HT1080 (cell line): ENCODE measurements around a stretch of chr5.

DNA sequence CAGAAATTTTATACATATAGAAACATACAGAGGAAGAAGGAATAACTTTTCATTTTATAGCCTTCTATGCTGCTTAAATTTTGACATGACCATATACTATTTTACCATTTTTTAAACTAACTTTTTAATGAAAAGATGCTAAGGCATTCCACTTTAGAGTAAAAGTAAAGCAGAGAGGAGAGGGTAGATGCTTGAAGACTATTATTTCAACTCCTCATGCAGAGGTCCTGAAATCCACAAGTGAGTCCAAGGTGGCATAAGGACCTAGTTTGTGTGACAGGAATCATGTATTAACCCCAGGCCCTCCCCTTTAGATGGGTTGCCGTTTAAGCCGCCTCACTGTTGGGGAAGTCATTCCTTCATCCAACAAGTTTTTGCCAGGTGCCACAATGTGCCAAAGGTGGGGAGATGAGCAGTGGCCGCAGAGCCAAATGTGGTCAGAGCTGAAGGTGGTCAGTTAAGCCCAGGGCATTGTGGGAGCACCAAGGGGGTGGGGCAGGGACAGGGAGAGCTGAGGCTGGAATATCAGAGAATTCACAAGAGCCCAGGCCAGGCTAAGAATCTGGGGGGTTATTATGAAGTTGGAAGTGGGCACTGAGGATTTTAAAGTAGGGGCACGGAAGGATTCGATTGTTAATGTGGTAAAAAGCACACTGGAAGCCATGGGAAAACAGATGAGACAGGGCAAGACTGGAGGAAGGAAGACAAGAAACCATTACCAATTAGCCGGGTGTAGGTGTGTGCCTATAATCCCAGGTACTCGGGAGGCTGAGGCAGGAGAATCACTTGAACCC lies 35.0 kb downstream of the ZNF608 start:
RAMPAGE:
- cytosol, long total RNA: no peak
- long total RNA: no peak
- nucleus, long total RNA: no peak

DNA sequence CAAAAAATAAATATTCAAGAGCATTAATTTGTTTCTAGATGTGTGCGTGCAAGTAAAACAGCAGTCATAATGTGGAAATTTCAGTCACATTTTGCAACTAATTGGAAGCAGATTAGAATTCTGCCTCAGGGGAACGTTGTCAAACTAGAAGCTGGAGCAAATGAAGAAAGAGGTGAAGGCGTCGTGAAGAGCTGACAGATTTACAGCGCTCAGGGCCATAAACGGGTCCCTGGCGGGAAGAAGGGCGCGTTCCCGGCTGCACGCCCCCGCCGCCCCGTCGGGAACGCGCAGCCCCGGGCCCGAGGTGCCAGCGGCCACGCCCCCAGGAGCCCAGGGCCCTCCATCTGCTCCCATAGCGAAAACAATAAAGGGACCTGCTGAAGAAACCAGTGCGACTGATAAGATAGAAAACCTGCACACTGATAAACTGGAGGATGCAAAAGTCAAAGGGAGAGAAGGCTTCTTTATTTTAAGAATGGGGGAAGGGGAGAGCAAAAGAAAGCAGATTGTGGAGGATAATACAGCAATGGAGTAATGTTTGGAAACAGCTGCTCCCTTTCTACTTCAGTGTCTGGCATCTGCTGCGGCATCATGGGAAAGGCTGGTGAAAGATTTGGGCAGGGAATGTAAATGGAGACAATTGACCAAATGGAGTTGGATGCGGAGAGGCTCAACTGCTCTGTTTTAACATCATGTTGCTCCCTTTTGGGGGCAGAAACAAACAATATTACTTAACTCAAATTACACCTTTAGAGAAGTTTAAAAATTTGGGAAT lies 11.1 kb downstream of the ZNF608 start:
RAMPAGE:
- cytosol, long total RNA: no peak
- long total RNA: no peak
- nucleus, long total RNA: no peak

DNA sequence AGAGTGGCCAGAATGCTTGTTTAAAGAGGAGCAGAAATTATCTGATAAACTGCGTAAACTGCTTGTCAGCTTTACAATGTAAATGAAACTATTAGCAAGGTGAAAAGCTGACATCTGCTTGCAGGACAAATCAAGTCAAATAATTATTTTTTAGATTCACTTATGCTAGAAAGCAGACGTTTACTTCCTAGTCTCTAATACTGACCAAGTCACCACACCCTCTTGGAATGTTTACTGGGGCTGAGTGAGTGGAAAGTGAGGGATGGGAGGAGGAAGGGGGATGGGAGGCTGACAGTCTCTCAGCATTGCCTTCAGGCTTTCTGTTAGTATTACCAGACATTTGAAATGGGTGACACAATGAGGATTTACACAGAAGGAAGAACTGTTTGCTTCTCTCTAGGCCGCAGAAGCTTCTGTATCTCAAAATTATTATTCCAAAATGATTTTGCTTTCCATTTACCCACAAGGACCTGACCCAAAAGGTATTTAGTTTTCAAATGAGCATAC lies 232.7 kb upstream of the ZNF608 start:
RAMPAGE:
- cytosol, long total RNA: no peak
- long total RNA: no peak
- nucleus, long total RNA: no peak

GRCh38 chr5:126355683-126356337 lies 67.4 kb upstream of the GRAMD2B start:
RAMPAGE:
- cytosol, long total RNA: no peak
- long total RNA: no peak
- nucleus, long total RNA: no peak

DNA sequence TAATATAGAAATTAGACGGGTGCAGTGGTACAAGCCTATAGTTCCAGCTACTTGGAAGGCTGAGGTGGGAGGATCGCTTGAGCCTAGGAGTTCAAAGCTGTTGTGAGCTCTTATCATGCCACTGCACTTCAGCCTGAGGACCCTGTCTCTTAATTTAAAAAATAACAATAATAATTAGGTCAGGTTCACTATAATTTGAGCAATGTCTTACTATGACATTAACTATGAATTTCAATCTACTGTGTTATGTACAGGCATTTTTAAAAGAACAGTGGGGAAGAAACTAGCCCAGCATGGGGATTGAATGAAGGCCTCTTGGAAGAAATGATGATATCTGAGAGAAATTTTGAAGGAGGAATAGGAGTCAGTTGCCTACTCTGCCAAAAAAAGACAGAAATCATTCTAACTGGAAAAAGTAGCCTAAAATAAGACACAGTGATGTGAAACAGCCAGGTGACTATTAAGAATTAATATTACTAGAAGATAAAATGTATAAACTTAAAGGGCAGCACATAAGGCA lies 13.3 kb downstream of the GRAMD2B start:
RAMPAGE:
- cytosol, long total RNA: no peak
- long total RNA: no peak
- nucleus, long total RNA: no peak

DNA sequence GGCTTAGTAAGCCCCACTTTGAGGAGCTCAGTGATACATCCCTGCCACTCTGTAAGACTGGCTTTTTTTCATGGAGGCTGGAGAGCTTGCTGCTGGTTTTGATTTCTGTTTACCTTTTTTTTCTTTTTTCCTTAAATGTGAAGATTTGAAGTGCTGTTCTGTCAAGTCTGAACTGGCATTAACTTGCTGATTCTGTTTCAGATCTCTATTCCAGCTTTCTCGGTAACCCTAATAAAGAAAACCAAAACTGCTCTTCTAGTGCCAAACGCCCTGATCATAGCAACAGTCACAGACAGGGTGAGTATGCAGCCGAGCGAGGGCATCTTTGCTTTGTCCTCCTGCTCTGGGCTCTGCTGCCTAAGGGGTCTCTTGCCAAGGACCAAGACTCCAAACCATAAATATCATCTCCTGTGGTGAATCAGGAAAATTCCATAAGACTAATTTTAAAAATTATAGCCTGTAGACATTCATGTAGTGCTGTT lies 54.3 kb downstream of the GRAMD2B start:
RAMPAGE:
- cytosol, long total RNA: no peak
- long total RNA: no peak
- nucleus, long total RNA: no peak

DNA sequence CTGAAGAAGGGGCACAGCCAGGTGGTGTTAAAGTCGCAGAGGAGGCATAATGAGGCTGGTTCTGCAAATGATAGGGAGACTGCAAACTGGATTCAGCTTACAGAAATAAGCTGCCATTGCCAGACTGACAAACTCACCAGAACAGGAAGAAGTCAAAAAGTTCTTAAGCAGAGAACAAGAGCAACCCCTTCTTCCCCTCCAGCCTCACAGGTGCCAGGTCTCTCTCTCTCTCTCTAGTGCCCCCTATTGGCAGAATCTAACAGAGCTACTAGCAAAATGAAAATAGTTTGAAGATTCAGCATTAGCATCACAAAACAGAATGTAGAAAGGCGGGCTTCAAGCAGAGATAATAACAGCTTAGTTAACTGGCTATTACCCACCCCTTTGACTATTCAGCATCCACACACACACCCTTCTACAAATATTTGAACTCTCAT lies 76.7 kb downstream of the GRAMD2B start:
RAMPAGE:
- cytosol, long total RNA: no peak
- long total RNA: no peak
- nucleus, long total RNA: no peak

GRCh38 chr5:126813910-126814336 lies 37.0 kb downstream of the LMNB1 start:
RAMPAGE:
- cytosol, long total RNA: no peak
- long total RNA: no peak
- nucleus, long total RNA: no peak

DNA sequence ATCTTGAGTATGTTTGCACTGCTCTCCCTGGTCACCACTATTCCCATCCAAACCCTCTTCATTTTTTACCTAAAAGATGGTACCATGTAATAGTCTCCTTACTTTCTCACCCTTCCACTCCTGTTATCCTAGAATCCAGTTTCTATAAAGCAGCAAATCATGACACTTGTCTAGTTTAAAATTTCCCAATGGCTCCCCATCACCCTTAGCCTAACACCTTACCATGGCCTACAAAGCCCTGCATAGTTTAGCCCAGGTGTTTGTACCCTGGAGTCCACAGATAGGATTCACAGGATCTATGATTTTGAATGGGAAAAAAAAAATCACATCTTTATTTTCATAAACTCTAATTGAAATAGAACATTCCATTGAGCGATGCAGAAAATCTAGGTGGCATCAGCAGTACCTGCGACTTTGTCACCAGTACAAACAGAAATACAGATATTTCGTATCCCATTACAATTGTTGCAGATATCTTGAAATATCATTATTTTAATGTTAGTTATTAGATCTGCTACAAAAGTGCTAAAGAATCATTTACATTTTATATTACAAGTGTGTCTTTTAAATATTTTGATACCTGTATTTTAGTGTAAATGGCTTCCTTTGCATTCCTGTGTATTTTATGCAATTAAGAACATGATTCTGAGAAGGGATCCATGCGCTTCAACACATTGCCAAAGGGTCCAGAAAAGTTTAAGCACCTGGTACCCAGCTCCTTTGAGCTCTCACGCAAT lies 110.2 kb downstream of the LMNB1 start:
RAMPAGE:
- cytosol, long total RNA: no peak
- long total RNA: no peak
- nucleus, long total RNA: no peak

DNA sequence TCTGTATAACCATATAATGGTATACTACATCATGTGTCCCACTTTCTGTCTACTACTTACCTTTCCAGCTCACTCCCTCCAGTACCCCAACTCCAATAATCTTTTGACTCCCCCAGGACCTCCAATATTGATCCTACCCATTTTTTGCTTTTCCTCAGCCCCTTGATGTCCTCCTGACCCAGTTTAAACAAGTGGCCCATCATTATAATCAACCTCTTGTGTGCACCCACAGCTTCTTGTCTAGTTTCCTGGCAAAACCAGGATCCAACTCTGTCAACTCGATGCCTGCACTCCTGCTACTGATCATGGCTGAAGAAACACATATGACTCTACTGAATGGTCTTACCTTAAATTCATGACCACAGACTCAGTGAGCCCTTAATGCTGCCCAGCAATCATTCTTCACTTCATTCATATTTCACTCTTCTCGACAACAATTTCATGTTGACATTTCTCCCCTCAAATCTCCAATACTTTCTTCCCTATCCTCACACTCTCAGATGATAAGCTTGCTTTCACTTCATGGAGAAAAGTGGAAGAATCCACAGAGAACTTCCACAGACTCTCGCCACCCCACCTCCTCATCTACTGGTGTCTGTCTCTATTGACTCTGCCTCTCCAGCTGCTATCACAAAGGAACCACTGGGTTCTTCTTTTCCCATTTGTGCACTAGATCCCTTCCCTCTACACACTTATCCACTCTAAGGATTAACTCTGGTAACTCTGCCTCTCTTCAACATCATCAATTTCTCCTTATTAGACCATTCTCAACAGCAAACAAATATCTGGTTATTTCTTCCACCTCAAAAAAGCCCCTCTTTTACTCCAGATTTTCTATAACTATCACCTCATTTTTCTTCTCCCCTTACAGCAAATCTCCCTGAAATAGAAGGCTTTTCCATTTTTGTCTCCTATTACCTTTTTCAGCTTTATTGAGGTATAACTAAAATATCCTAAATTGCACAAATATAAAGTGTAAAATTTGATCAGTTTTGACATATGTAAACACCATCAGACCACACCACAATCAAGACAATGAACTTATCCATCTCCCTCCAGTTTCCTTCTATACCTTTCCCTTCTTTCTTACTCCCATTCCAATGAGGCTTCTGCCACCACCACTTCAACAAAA lies 80.1 kb downstream of the MARCHF3 start:
RAMPAGE:
- cytosol, long total RNA: no peak
- long total RNA: no peak
- nucleus, long total RNA: no peak

DNA sequence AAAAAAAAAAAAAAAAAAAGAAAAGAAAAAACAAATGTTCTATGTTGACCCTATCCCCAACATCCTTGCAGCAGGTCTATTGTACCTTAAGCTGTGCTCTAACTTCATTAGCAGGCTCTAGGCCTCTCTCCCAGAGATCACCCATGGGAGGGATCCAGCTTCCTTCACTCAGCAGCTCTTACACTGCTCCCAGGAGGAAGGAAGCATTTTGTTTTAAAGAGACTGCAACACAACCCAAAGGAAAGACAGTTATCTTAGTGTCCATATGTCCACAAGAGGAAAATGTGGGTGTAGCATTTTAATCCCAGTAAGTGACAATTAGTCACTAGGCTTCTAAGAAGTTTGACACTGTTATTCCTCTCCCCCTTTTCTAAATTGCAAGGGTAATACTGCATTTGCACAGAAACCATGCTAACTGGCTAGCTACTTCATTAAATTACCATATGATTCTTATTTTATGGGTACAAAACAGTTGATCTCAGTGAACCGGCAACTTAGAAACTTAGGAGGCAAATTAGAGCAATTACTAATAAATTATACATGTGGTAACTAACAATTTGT lies 58.8 kb downstream of the MARCHF3 start:
RAMPAGE:
- cytosol, long total RNA: no peak
- long total RNA: no peak
- nucleus, long total RNA: no peak

DNA sequence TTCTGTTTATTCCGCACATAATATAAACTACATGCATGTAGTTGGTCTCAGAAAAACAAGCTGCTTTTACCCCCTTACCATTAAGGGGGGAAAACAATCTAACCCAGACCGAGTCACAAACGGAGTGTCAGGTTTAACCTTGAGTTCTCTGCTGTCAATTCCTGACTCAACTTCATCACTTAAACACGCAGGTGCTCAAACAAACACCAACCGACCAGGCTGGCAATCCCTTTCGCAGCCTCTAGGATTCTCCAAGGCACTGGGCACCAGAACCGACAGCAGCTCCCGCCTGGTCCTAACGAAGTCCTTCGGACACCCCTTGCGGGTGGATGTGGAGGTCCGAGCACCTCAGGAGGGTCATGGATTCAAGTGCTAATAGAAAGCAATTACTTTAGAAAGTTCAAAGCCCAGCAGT lies 931 bp downstream of the MARCHF3 start:
RAMPAGE:
- cytosol, long total RNA: no peak
- long total RNA: no peak
- nucleus, long total RNA: no peak

RAMPAGE:
- cytosol, long total RNA: no peak
- long total RNA: no peak
- nucleus, long total RNA: no peak
Measured at GRCh38 chr5:127040679-127041402, 10.5 kb upstream of the MARCHF3 start.

DNA sequence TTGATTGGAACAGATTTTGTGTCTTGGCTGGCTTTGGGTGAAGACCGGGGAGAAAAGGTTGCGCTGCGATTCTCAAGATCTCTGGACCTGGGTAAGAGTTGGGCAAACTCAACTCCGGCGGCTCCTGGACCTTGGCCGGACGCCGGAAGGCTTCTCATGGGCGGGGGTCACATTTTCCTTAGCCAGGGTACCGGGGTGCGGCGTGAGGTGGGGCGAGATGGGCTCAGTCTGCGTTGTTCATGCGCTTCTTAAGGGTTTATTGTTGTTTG lies 304 bp downstream of the MEGF10 start:
RAMPAGE:
- cytosol, long total RNA: no peak
- long total RNA: no peak
- nucleus, long total RNA: no peak

DNA sequence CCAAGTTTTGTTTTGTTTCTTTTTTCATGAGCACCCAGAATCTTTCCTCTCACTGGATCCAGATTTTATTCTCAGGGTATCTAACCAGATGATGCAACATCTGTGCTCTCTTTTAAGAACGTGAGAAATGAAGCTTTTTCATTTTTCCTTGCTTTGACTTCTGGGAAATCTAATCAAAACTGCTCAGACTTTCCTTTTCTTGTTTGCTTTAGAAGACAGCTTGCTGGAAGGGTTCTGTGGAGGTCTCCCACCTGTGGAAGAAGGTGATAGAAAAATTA lies 142.7 kb upstream of the SLC12A2 start:
RAMPAGE:
- cytosol, long total RNA: no peak
- long total RNA: no peak
- nucleus, long total RNA: no peak

DNA sequence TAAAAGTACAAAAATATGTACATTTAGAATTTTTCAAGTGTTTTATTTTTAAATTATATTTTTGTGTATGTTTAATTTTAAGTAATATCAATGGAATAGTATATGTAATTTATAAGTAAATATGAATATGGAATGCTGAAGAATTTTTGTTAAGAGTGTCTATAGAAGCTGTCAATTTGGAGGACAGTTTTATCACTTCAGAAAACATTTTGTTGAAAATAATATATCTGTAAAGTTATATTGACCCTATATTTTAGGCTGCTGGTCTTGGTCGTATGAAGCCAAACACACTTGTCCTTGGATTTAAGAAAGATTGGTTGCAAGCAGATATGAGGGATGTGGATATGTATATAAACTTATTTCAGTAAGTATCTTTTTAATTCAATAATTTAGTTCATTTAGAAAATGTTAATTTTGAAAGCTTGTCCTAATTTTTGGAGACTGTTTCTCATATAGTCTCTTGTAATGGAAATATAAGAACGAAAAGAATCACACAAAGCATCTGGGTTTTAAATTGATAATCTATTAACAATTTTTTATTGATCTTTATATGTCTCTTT lies 84.0 kb downstream of the SLC12A2 start:
RAMPAGE:
- cytosol, long total RNA: no peak
- long total RNA: no peak
- nucleus, long total RNA: no peak

GRCh38 chr5:128197746-128198330 lies 114.3 kb downstream of the SLC12A2 start:
RAMPAGE:
- cytosol, long total RNA: no peak
- long total RNA: no peak
- nucleus, long total RNA: no peak

DNA sequence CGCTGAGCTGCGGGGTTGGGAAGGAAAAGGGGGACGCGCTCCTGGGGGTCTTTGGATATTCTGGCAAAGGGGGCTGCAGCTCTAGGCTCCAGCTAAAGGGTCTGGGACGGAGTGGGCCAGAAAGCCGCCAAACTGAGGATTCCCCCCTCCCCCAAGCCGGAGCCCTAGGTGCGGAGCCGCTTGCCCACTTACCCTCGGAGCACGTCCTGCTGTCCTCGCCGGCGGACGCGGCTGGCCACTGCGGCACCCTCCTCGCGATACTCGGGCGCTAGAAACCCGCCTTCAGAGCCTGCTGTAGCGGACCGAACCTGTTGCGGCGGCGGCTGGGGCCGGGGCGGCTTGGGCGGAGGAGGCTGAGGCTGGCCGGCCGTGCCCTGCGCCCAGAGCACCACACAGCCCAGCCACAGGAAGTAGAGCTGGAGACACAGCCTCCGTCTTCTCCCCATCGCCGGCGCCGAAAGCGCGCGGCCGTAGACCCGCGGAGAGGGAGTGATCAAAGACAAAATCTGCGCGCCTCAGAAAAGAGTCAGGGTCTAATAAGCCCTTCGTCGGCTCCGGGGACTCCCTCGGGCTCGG lies 799 bp downstream of the FBN2 start:
RAMPAGE:
- cytosol, long total RNA: no peak
- long total RNA: no peak
- nucleus, long total RNA: no peak

DNA sequence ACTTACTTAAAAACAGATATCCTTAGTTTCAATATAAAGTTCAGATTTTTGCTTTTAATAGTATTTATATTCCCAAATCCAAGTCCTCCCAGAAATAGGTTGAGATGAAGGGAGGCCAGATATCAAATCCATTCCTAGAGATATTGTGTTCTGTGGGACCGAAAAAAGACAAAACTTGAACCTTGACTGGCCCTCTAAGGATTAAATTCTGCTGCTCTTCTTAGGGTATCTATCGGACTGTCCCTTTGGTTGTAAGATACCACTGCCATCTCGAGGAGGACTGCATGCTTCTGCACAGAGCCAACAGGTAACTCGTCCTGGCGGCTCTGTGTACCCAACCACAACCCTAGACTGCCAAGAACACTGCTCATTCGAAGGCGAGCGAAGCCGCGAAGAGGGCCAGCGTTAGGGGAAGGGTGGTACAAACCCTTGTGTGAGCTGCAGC lies 588 bp upstream of the ISOC1 start:
RAMPAGE:
- cytosol, long total RNA: no peak
- long total RNA: no peak
- nucleus, long total RNA: no peak

RAMPAGE:
- cytosol, long total RNA: no peak
- long total RNA: no peak
- nucleus, long total RNA: no peak
Measured at GRCh38 chr5:129963344-129963687, 59.1 kb downstream of the CHSY3 start.